Metastatic Breast Carcinoma in the Brain (tissue), 10 donors: ENCODE results near the genes VPS4B, SERPINB11 and HMSD.

GRCh38 chr18:63421472-63421835 is 822 bp downstream of the VPS4B start:
- PRO-cap, 10 experiments: no peak in any of the 10 experiments

DNA sequence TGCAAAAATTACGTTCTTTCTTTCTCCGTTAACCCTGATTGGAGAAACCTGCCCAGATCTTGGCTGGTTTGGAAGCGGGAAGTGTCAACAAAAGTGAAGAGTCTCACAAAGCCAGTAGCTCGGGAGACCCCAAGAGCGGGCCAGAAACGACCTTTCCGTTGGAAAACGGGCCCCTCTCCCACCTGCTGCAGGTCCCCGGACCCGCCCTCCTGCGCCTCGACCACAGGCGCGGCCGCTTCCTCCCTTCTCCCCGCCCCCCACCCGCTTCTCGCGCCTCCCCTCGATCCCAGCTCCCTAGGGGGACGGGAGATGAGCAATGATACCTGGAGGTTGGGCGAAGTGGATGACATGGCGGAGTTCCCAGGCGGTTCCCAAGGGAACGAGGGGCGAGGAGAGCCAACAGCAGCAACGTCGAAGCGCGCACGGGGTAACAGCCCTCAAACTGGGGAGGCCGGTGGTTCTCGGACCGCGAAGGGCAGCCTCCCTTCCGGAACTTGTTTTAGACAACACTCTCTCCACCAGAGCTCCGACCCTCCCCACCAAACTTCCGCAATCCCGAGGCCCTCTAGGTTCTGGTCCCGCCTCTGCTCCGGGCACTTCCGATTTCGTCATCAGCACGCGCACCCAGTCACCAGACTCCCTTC is at the start of gene VPS4B:
Gene VPS4B (minus strand): TSS at position 567 of the 644 bp plus-strand sequence.
- PRO-cap, 10 experiments: peak in 10 of 10 experiments; most common plus-strand start position 319 of the sequence (in 2); most common minus-strand start position 211 of the sequence (in 3)

DNA sequence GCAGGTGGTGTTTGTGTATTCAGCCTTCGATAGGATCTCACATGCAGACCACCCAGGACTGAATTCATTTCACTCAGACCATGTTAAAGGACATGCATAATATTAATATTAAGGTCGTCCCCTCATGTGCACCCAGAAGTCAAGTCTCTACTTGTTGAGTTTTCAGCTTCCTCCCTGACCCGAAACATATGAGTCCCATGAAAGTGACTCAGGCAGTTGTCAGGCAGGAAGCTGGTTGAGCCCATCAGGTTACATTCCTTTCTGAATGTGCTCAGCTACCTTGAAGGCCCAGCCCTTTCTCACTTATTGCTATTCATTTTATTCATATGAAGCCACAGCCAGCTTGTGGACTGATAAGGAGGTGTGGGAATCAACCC is 5.1 kb upstream of the VPS4B start:
- PRO-cap, 10 experiments: no peak in any of the 10 experiments

DNA sequence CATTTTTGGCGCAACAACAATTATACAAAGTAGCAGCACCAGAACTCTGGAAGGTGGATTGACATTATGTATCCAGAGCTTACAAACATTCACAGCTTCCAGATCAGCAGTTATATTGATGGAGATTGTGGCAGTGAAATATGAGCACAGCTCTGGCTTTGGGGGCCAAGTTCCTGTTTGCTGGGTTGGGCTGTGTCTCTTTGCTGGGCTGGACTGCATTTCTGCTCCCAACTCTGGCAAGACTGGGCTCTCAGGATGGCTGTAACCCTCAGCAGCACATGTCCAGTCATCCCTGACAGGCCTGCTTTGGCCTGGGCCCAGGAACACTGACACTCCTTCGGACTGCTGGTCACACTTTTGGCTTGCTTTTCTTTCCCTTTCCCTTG is 17.9 kb upstream of the VPS4B start:
- PRO-cap, 10 experiments: no peak in any of the 10 experiments

DNA sequence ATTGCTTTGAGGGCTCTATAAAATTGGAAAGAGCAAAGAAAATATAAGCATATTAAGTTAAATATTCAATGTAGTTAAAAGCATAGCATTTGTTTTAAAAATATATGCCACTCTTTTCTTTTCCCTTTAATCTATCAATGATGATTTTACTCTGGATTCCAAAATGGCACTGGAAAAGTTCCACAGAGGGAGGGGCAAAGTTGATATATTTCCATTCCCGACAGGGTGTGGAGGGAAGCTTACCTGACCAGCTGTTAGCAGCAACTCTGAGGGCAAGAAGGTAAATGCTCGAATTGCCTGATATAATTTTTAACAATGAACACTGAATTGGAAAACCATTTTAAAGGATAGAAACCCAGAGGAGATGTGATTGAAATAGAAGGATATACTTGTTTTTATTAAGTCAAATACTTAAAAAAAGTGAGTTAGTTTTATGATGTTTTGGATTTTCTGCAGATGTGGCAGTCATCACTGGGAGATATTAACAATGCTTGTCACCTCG is 4.6 kb downstream of the SERPINB12 start:
- PRO-cap, 10 experiments: no peak in any of the 10 experiments

DNA sequence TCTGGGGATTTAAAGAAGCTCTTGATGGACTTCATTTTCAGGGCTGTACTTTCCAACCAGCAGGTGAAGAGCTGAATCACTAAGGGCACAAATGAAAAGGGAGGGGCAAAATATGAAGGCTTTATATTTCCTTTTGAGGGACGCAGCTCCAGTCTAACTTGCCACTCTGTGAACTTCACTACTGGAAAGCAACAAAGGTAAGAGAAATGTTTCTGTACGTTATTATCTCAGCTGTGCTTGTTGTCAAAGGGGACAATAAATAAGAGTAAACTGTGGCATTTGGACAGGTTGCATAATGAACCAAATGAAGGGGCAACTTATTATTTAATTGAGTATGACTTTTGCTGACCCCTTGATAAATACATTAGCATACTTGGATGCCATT is at the start of gene SERPINB11:
Gene SERPINB11 (plus strand): TSS at position 151 of the 385 bp plus-strand sequence.
- PRO-cap, 10 experiments: no peak in any of the 10 experiments

DNA sequence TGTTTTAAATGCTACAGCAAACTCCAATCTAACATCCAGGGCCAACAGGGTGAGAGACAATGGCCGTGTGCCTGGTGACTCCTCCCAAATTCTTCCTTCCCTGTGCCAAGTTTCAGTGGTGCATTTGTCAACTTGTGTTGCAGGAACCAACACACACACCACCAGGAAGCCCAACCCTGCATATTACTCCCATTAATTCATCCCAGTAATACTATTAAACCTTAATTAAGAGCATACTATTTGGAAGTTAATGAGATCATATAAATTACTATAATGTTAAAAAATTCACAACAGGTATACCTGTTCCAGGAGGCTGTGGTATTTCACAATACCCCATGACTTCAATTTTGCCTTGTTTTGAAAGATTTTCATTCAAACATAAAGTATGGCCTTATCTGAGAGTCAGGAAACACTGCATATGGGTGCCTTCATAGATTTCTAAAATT is 1.1 kb downstream of the SERPINB2 start:
- PRO-cap, 10 experiments: peak in 1 of 10 experiments; most common plus-strand start position 152 of the sequence (in 1)

GRCh38 chr18:63948922-63949700 is at the start of gene HMSD:
TSS of gene HMSD (plus strand) at chr18:63949301.
- PRO-cap, 10 experiments: no peak in any of the 10 experiments

DNA sequence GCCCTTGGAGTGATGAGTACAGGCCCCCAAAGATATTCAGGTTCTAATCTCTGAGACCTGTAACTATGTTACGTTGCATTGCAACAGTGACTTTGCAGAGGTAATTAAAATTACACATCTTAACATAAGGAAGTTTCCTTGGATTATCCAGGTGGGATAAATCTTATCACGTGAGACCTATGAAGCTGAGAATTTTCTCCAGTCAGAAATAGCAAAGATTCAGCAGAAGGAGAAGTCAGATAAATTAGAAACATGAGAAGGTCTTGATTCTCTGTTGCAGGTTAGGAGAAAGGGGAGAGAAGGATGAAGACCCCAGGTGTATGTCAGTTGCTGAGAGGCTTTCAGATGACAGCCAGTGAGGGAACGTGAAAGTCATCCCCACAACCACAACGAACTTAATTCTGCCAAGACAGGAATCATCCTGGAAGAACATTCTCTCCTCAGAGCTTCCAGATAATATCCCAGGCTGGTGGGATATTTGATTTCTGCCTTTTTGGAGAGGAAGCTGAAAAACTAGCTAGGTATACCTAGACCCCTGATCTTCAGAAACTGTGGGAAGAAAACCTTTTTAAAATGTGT is 840.7 kb downstream of the SERPINB8 start:
- PRO-cap, 10 experiments: peak in 2 of 10 experiments; most common plus-strand start position 286 of the sequence (in 2)

DNA sequence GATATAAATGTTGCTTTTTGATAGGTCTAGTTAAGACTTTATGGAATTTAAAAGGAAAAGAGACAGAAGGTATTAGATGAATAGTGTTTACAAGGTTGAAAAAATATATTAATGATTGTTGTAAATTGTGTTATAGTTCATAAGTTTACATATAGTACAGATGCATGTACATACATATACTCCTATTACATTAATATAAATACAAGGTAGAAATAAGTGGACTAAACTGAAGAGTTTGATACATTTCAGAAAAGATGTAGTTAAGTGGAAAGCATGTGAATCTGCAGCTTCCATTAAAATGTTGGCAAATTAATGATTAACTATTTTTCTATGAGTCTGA is 420.1 kb downstream of the DSEL start:
- PRO-cap, 10 experiments: no peak in any of the 10 experiments

DNA sequence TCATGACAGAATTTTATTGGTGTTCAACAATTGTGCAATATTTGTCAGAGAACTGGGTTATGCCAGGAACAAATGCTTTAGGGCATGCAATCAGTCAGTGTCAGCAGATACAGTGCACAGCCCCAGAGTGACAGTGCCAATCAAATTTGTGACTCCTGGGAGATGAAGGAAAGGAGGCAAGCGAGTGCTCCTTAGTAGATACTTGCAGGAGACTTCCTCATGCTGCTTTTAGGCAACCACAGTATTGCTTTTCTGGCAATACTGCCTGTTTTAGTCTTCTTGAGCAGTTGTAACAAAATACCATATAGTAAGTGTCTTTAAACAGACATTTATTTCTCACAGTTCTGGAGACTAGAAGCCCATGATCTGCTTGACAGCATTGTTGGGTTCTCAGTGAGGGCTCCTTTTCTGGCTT is 81.4 kb upstream of the DSEL start:
- PRO-cap, 10 experiments: no peak in any of the 10 experiments

DNA sequence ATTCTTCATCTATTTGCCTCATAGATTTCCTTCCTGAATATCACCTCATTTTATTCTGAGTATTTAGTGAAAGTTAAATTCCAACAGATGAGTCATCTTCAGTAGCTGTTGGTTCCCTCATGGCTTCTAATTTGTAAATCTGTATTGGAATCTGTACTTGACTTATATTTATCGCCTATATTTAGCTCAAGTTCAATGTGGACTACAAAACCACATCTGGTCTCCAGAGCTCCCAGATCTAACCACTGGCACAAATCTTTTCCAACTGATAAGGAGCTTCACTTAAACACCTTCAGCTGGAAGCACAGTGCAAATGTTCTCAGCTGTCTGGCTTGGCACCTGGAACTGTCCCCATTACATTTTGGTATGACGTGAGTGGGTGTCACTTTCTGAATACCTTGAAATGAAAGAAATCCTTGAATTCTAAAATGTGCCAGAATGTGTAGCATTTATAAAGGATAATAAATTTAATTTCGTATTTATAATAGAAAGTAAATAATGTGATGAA is 82.8 kb upstream of the DSEL start:
- PRO-cap, 10 experiments: no peak in any of the 10 experiments

- PRO-cap, 10 experiments: no peak in any of the 10 experiments
Measured at GRCh38 chr18:68694792-68696014, 19.7 kb downstream of the TMX3 start.

GRCh38 chr18:68836711-68837193 is 38.9 kb downstream of the CCDC102B start:
- PRO-cap, 10 experiments: no peak in any of the 10 experiments

DNA sequence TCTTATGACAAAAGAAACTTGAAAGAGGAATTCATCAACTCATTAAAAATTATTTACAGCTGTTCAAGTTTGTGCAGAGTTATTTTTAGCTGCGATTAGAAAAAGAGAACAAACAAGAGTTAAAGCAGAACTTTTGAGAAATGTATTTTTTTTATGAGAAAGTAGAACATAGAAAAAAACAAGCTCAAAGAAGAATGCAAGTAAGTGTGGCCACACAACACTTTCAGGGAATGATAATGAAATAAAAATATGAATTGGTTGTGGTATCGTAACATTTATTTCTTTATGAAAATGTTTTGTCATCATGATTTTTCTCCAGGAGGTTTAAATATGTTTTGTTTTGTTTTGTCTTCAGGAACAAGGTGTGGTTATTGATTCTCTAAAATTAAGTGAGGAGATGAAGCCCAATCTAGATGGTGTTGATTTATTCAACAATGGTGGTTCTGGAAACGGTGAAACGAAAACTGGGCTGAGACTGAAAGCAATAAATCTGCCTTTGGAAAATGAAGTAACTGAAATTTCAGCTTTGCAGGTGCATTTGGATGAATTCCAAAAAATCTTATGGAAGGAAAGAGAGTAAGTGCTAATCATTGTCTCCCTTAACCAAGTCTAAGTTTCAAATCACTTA is 40.6 kb downstream of the CCDC102B start:
- PRO-cap, 10 experiments: no peak in any of the 10 experiments

DNA sequence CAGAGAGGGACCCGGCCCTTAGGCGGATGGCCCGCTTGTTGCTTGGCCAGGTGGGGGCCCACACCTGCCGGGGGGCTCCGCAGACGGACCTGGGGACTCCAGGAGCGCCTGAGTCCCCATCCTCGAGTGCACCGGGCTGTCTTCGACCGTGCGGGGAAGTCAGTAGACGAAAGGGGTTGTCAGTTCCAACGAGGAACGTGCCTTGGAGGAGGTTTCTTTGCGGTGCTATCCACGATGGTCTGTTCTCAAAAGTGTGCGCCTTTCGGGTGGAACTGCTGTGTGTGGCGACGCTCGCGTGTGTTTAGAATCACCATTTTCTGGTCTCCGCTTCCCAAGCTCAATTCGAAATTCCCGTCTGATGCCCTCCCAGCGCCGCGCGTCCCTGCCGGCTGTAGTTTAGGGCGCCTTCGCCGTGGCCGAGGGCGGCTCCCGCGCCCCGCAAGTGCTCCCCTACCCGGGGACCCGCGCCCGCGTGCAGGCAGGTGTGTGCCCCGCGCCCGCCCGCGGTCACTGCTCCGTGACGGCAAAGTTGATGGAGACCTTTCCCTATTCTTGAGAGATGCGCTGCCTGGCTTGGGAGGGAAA is 814 bp downstream of the DOK6 start:
- PRO-cap, 10 experiments: no peak in any of the 10 experiments

DNA sequence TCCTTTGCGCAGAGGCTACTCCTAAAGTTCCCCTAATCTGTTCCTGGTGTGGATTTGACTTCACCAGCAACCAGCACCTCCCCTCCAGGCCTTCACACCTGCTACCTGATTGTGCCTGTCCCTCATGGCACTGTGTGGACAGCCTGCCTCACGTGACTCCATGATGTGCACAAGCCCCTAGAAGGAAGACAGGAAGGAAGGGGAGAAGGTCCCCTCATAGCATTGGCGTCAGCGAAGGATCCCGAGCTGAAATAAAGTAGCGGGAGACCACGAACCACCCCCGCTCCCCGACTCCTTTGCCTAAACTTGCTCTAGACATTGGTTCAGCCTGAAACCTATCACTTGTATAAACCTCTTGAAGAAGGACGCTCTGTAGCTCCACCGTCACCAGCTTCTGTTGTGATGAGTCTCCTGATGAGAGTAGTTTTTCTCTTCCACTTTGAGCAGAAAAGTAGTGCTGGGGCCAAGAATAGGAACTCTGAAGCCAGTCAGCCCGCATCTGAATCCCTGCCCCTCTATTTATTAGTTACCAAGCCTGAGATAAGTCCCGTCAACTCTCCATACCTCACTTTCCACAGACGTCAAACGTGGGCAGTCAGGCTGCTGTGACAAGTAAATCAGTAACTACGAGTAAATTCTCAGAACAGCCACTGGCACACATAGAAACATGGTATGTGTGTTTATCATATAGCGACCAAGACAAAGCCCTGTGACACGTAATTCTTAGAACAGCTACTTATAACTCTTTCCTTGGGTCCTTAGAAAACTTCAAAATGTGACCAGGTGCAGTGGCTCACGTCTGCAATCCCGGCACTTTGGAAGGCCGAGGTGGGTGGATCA is 61.8 kb downstream of the CD226 start:
- PRO-cap, 10 experiments: no peak in any of the 10 experiments

DNA sequence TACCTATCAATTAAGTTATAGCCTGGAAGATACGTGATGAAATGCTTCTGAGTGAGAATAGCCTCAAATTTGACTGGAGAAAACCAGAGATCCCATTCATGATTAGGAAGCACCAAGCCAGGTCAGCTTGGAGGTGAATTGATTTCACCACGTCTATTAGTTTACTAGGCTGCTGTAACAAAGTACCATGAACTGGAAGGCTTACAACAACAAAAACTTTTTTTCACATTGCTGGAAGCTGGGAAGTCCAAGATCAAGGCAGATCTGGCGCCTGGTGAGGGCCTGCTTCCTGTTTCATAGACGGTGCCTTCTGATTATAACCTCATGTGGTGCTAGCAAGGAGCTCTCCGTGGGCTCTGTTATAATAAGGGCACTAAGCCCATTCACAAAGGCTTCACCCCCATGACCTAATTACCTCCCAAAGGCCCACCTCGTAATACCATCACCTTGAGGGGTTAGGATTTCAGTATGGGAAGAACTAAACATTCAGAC is 89.0 kb downstream of the SOCS6 start:
- PRO-cap, 10 experiments: no peak in any of the 10 experiments

DNA sequence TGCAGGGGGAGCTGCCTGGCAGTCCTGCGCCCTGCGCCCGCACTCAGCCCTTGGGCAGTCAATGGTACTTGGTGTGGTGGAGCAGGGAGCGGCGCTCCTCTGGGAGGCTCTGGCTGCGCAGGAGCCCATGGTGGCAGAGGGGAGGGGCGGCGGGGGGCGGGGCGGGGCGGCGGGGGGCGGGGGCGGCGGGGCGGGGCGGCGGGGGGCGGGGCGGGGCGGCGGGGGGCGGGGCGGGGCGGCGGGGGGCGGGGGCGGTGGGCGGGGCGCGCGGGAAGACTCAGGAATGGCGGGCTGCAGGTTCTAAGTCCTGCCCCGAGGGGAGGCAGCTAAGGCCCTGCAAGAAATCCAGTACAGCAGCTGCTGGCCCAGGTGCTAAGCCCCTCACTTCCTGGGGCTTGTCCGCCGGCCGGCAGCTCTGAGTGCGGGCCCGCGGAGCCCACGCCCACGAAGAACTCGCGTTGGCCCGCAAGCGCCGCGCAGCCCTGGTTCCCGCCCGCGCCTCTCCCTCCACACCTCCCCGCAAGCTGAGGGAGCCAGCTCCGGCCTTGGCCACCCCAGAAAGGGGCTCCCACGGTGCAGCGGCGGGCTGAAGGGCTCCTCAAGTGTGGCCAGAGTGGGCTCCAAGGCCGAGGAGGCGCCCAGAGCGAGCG is 923.6 kb downstream of the SOCS6 start:
- PRO-cap, 10 experiments: no peak in any of the 10 experiments

GRCh38 chr18:73315331-73315674 is 447.5 kb upstream of the NETO1 start:
- PRO-cap, 10 experiments: no peak in any of the 10 experiments